ENCODE measurements around the genes ZNF615 and ZNF665.

DNA sequence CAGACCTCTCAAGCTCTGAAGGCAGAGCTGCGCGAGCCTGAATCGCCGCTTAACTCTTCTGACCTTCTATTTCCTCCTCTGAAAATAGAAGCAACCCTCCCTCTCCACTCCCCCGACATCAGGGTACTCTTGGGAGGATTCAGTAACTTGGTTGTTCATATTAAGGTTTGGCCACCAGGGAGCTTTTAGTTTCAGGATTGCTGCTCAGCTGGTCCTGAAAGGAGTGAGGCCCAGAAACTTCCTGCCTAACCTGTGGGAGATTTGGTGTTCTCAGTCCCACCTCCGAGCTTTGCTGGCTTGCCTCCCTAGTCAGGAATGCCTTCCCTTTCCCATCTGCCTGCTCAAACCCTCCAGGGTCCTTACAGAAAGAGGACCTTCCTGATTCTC lies 27.7 kb downstream of the SIGLEC5 start:
- PRO-cap, result no peak

DNA sequence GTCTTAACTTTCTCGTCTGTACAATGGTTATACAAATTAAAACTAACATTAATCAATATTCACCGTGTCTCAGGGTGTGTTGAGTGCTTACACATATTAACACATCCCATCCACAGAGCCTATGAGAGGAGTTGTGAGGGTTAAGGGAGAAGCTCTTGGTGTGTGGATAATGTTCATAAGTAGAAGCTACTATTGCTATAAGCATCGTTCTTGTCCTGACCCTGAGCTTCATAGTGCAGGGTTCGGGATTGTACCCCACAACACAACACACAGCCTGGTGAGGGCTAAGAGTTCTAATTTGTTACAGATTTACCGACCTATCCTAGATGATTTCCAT lies 2.5 kb downstream of the FPR3 start:
- PRO-cap, result no peak

- PRO-cap, result no peak
Observed at GRCh38 chr19:51896389-51897174, 8.2 kb downstream of the ZNF649 start.

DNA sequence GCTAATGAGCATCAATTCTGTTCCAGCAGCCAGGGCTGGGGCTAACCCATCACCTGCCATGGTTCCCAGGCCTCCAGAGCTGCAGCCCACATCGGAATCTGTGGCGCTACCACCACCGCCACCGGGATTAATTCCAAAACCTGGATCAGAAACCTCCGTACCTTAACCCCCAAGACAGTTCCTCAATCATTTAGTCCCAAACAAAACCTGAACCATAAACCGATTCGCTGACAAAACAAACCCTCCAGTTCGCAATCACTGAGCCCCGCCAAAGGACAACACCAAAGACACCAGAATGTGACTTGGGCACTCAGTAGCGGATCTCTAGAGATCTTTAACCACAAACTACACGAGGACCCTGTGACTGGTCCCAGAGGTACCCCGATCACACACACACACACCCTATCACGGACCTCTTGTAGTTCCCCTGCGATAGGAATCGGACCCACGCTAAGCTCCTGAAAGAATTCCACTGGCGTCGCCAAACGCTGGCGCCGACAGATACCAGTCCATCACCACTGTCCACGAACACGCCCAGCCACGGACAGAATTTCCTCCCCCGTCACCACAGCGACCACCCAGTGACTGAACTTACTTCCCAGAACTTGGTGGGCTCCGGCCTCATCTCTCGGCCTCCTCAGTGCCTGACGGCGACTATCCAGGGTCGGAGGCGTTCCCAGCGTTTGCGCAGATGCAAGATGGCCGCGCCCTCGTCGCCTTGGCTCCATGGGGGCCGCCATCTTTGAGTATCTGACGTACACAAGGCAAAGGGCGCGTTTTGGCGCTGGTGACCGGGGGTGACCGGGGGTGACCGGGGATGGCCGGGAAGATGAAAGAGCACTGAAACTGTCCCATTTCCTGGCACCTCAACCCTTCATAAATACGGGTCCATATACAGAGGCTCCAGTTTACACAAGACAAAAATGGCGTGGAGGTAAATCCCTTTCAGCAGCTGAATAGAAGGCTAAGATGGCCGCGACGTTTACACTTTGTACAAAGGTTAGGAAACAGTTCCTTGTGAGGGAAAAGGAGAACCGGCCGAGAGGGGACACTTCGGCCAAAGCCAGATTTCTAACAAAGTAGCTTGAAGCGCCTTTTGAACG lies at the start of gene ZNF615:
Gene ZNF615 (minus strand): TSS at position 666 of the 1,103 bp plus-strand sequence.
- PRO-cap, result bidirectional peak, plus-strand start at position 767 of the sequence, minus-strand start at position 649 of the sequence

- PRO-cap, result unidirectional peak, minus-strand start at chr19:52049683
Observed at GRCh38 chr19:52049546-52049955, 913 bp upstream of the ZNF432 start.

DNA sequence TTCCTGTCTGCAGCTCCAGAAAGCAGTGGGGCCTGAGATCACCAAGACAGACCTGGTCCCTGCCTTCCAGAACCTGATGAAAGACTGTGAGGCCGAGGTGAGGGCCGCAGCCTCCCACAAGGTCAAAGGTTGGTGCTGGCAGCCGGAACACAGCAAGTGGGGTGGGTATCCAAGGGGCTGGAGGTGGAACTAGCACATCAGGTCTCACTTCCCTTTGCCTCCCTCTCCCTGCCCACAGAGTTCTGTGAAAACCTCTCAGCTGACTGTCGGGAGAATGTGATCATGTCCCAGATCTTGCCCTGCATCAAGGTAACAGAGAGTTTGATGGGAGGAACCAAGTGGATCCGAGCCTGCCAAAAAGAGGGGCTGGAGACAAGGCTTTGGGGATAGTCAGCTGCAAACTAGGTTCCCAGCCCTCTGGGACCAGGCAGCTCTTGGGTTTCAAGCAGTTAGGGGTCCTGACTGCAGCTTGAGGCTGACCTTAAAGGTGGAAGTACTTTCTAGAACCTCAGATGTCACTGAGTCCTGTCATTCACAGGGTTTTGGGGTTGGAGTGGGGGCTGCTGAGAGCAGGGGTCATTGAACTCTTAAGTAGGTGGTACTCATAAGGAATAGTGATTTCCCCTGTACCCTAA lies 26.0 kb downstream of the PPP2R1A start:
- PRO-cap, result no peak

GRCh38 chr19:52228076-52228748 lies 38.4 kb downstream of the PPP2R1A start:
- PRO-cap, result no peak

DNA sequence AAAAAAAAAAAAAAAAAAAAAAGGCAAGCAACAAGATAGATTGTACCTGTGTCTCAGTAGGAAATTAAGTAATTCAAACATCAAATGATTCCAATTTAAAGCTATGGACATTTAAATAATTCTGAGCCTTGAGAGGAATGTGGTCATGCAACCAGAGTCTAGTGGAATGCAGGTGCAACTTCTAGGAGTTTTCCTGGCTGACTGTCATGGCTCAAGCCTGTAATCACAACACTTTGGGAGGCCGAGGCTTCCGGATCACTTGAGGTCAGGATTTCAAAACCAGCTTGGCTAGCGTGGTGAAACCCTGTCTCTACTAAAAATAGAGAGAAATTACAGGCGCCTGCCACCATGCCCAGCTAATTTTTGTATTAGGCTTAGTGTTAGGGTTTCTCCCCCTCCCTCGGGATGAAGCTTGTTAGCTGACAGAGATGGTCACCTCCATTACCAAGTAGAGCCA lies 6.4 kb downstream of the ZNF808 start:
- PRO-cap, result no peak

DNA sequence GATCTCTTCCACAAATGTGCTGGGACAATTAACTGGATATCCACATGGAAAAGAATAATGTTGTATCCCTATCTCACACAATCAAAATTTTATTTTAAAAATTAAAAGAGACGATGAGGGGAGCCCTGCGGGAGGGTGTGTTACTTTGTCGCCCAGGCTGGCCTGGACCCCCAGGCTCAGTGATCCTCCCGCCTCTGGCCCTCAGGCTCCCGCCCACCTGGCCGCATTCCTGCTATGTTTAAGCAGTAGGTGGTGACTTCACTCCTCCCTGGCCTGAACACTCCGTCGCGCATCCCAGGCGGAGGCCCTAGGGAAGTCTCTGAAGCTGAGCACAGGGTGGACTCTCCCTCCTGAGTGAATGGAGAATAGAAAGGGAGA lies 534 bp upstream of the ZNF701 start:
- PRO-cap, result no peak

- PRO-cap, result no peak
Observed at GRCh38 chr19:52603850-52604229, 33.8 kb downstream of the ZNF701 start.

DNA sequence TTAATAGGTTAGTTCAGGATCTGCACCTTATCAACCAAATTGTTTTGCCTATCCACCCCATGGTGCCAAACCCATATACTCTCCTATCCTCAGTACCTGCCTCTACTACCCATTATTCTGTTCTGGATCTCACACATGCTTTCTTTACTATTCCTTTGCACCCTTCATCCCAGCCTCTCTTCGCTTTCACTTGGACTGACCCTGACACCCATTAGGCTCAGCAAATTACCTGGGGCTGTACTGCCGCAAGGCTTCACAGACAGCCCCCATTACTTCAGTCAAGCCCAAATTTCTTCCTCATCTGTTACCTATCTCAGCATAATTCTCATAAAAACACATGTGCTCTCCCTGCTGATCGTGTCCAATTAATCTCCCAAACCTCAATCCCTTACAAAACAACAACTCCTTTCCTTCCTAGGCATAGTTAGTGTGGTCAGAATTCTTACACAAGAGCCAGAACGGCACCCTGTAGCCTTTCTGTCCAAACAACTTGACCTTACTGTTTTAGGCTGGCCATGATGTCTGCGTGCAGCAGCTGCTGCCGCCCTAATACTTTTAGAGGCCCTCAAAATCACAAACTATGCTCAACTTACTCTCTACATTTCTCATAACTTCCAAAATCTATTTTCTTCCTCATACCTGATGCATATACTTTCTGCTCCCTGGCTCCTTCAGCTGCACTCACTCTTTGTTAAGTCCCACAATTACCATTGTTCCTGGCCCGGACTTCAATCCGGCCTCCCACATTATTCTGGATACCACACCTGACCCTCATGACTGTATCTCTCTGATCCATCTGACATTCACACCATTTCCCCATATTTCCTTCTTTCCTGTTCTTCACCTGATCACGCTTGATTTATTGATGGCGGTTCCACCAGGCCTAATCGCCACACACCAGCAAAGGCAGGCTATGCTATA lies 59.1 kb downstream of the ENSG00000269825 start:
- PRO-cap, result no peak

DNA sequence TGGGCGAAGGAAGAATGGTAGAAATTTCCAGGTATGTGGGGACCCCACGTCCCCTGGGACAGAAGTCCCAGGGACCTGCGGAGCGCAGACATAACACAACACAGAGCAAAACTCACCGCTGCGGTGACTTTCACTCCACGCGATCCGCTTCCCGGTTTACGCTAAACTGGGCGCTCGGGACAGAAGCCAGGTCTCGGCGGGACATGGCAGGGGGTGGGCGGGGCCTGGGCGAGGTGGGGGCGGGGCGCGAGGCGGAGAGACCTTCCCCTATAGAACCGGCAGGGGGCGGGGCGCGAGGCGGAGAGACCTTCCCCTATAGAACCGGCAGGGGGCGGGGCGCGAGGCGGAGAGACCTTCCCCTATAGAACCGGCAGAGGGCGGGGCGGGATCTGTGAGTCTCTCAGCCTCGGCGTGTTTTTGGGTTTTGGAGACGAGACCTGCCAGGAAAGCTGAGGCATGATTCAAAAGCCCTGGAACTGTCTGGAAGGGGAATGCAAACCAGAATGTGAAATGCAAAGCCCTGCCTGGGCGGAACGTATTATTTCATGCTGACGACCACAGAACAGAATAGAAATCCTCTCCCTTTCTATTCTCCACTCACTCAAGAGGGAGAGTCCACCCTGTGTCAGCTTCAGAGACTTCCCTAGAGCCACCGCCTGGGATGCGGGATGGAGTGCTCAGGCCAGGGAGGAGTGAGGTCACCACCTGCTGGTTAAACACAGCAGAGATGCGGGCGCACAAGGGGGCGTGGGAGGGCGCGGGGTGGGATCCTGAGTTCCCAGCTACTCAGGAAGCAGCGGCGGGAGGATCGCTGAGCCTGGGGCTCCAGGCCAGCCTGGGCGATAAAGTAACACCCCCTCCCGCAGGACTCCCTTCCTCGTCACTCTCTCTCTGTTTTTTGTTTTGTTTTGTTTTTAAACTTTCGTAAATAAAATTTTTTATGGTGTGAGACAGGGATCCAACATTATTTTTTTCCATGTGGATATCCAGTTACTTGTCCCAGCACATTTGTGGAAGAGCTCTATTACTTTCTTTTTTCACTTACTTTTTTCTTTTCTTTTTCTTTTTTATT lies 20.0 kb upstream of the ERVV-1 start:
- PRO-cap, result bidirectional peak, plus-strand start at position 428 of the sequence, minus-strand start at position 158 of the sequence

- PRO-cap, result no peak
Observed at GRCh38 chr19:53079472-53079973, 23.7 kb downstream of the ZNF160 start.

DNA sequence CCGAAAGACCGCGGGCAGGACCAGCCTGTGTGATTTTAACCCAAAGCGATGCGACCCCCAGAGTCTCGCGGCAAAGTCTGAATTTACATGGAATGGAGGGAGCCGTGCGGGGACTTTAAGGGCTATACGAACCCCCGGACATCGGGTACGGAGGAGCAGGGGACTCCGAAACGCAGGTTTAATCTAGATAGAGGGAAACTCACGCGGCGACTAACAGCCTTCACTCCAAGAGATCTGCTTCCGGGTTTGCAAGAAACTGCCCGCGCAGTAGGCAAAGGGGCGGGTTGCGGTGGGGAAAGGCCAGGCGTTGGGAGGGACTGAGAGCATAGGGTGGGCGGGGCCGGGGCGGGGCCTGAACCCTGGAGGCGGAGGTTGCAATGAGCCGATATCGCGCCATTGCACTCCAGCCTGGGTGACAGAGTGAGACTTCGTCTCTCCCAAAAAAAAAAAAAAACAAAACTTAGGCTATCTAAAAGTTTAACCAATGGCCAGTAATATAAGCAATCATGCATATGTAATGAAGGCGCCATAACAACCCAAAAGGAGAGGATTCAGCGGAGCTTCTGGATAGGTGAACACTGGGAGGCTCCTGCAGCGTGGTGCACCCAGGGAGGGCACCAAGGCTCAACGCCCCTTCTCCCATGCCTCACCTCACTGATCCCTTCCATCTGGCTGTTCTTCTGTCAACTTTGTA lies at the start of gene ZNF665:
Gene ZNF665 (minus strand): TSS at position 250 of the 694 bp plus-strand sequence.
- PRO-cap, result bidirectional peak, plus-strand start at position 356 of the sequence, minus-strand start at position 212 of the sequence

- PRO-cap, result no peak
Observed at GRCh38 chr19:53432131-53433008, 586 bp downstream of the ZNF761 start.

GRCh38 chr19:53441606-53442632 lies 10.1 kb downstream of the ZNF761 start:
- PRO-cap, result no peak

- PRO-cap, result no peak
Observed at GRCh38 chr19:53574226-53574839, 36.4 kb downstream of the ZNF331 start.

GRCh38 chr19:53581023-53581766 lies 43.2 kb downstream of the ZNF331 start:
- PRO-cap, result no peak

- PRO-cap, result no peak
Observed at GRCh38 chr19:53830850-53831049, 6.6 kb upstream of the NLRP12 start.

- PRO-cap, result no peak
Observed at GRCh38 chr19:53833878-53834371, 9.8 kb upstream of the NLRP12 start.